Endothelial cell (in vitro differentiated cells): Measurements from ENCODE around the gene ZNF462.

DNA sequence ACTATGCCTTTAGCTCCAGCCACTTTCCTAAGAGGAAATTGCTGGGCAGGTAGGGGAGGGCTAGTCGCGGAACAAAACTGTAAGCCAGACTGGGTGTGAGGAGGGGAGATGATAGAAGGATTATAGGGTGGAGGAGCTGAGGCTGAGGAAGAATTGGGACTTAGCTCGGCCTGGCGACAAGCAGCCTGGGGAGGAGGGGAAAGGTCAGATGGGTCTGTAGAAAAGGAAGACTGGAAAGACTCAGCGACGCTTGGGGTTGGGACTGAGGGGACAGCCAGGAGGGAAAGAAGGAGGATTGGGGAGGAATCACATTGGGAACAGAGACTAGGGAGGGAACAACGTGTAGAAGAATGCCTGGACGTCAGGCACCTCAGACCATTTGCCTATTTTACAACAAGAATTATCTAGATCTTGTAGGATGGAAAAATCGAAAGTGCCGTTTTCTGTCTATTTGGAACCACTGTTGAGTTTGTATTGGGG is 45.6 kb downstream of the INVS start:
- PRO-cap, result no peak

GRCh38 chr9:101062662-101063245 is 34.2 kb downstream of the PLPPR1 start:
- PRO-cap, result no peak

DNA sequence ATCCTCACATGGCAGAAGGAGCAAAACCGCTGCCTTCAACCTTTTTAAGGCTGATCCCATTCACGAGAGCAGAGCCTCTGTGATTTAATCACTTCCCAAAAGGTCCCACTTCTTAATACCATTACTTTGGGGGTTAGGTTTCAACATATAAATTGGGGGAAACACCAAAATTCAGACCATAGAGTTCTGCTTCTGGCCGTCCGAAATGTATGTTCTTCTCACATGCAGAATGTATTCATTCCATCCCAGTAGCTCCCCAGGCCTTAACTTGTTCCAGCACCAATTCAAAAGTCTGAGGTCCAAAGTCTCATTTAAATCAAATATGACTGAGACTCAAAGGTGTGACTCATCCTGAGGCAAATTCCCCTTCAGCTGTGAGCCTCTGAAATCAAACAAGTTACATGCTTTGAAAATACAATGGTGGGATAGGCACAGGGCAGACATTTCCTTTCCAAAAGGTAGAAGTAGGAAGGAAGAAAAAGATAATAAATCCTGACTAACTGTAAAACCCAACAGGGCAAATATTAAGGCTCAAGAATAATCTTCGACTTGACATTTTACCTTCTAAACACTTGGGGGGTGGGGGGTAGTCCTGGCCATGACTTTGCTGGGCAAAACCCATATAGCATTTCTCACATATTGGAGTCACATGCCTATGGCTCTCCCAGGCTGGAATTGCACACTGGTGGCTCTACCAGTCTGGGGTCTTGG is 30.4 kb downstream of the BAAT start:
- PRO-cap, result no peak

- PRO-cap, result no peak
Observed at GRCh38 chr9:101578466-101578897, 16.3 kb downstream of the PPP3R2 start.

GRCh38 chr9:104790011-104790275 is 26.0 kb downstream of the NIPSNAP3B start:
- PRO-cap, result no peak

DNA sequence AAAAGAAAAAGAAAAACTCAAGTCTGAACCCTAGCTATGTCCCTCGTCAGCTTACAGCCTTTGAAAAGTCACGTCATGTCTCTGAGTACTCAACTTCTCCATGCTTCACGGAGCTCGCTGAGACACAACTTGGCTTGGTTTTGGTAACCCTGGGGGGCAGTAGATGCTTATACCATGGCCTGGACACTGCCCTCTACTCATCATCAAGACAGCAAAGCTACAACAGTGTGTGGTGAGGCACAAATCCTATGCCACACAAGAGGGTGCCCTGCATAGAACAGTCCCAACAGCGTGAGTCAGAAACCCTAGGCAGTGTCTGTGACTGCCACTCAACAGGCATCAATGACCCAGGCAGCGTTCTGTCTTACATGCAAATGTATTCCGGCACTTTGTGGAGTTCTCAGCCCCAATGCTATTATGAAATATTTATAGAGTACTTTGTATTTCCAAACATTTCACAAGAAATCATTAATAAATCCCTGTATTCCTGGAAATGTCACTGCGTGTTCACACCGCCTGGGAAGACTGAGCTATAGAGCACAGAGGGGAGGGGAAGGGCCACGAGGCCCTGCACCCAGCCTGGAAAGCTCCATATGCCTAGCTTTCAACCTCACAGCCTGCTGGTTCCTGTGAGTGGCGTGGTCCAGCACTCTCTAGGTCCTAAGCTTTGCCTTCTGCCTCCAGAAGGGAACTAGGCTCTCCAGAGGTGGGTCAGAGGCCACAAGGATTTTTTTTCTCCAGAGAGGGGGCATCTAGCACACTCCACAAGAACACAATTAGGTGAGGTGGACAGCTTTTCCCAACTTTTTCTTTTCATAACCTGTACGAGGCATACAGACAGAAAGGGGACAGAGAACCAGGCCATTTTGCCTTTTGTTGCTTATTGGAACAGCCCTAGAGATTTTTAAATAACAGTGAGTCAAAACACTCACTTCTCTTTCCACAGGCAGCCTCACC is 77.8 kb downstream of the NIPSNAP3B start:
- PRO-cap, result no peak

DNA sequence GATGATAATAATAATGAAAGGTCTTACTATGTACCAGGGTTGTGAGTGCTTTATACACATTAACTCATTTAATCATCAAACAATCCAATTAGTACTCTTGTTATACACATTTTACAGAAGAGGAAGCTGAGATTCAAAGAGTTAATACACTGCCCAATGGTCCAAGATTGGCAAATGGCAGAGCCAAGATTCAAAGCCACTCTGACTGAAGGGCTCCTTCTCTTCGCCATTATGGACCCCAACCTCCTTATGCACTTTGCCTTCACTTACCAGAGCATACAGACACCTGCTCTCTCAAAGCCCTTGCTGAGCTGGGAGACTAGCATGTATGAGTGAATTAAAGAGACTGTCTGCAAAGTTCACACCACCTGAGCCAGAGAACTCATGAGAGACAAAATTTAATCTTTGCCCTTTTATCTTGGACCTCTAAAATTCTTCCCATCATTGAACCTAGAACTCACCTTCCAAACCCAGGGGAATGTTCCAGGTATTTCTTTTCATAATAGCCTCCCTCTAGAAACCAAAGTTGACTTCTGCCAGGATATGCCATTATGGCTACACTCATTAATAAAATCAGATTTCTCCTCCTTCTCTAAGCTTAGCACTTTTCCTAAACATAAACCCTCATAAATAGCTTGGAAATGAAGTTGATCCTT is 33.4 kb downstream of the ABCA1 start:
- PRO-cap, result no peak

- PRO-cap, result no peak
Observed at GRCh38 chr9:104905848-104906367, 22.0 kb downstream of the ABCA1 start.

DNA sequence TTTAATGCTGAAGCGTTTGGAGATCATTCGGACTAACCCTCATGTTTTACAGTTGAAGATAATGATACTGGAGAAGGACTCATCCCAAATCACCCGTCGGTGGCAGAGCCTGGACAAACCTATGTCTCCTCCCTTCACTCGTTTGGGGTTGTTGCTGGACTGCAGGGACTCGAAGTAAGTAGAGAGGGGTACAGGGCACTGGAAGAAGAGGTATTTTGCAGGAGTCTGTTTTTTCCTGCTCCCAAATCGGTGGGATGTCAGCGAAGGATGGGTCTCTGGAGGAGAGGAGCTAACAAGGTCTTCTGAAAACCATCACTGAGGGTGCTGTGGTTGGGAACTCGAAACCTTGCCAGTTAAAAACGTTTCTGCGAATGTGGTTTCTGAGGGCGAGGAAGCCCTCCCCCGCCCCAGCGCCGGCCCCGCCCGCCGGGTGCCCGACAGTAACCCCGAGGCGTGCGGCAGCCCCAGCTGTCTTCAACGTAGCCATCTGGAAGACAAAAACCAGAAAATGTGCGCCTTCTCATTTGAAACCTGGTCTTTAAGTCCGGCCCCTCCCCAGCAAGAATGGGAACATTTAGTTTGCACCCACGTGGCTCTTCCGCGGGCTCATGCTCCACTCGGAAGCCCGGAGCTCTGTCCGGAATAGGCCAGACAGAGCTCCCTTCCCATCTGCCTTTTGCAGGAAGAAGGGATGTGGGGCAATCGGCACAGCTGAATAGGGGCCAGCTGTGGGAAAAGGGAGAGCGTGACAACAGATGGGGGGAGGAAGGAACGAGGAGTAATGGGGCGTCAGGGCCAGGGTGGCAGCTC is 63.1 kb upstream of the ABCA1 start:
- PRO-cap, result bidirectional peak, plus-strand start at position 440 of the sequence, minus-strand start at position 373 of the sequence; bidirectional peak, plus-strand start at position 679 of the sequence, minus-strand start at position 512 of the sequence

- PRO-cap, result no peak
Observed at GRCh38 chr9:105006963-105007710, 79.2 kb upstream of the ABCA1 start.

DNA sequence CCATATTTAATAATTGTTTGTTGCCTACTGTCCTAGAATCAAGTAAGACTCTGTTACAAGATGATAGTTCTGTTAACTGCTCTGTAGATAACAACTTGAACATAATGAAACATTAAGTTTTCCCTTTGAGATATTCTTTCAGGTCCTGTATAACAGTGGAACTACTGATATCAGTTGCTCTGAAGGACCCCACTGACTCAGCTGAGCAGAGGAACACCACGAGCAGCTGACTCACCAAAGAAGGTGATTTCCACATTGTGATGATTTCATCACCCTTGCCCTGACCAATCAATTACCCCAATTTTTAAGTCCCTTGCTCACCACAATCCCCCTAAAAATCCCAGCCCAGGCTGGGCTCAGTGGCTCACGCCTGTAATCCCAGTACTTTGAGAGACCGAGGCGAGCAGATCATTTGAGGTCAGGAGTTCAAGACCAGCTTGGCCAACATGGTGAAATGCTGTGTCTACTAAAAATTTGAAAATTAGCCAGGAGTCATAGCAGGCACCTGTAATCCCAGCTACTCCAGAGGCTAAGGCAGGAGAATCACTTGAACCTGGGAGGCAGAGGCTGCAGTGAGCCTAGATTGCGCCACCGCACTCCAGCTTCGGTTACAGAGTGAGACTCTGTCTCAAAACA is 125.3 kb upstream of the ABCA1 start:
- PRO-cap, result no peak

DNA sequence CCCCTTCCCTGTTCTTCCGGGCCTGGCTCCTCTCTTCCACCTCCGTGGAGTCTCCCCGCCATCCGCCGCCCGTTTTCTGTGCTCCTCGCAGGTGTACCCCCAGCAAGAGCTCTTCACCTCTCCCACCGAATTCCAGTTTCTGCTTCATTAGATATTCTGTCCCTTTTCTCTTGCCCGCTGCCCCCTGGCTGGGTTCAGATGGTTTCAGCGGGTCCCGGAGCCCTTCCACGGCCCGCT is 720 bp downstream of the SLC44A1 start:
- PRO-cap, result bidirectional peak, plus-strand start at position 39 of the sequence, minus-strand start outside the sequence

DNA sequence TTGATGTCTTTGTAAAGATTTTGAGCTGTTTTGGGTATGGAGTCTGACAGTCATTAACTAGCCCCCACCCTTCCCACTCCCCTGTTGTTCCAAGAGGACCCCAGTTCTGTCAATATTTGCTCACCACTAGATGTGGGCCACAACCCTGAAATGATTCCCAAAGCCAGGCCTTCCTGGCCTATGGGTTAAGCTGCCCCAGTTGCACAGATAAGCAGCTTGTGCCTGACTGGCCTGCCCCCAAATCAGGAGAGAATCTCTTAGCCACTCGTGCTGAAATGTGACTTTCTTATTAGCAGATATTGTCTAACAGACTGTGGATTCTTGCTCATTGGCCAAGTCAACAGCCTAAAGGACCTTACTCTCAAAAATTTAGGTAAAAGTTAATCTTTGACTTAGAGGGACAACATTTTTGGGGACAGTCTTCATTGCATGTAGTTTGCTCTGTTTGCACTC is 29.3 kb upstream of the FSD1L start:
- PRO-cap, result no peak

GRCh38 chr9:105457461-105457956 is 9.7 kb downstream of the FSD1L start:
- PRO-cap, result no peak

DNA sequence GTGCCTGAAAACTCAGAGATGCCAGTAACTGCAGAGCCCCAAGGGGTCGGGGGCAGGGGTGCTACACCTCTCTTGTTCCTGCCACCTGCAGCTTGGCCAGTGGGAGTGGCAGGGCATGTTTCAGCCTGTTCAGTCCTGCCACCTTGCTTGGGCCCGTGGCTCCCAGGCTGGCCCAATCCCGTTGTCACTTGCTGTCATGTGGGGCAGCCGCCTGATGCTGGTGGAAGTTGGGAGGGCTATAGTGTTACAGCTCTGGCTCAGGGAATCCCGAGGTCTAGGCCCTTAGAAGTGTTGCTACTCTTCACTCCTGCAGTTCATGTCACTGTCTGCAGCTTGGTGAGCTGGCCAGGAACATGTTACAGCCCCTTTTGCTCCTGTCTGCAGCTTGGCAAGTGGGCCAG is 10.1 kb downstream of the FSD1L start:
- PRO-cap, result no peak

GRCh38 chr9:105483985-105484564 is 36.2 kb downstream of the FSD1L start:
- PRO-cap, result no peak

- PRO-cap, result no peak
Observed at GRCh38 chr9:105782407-105783155, 88.2 kb downstream of the TMEM38B start.

DNA sequence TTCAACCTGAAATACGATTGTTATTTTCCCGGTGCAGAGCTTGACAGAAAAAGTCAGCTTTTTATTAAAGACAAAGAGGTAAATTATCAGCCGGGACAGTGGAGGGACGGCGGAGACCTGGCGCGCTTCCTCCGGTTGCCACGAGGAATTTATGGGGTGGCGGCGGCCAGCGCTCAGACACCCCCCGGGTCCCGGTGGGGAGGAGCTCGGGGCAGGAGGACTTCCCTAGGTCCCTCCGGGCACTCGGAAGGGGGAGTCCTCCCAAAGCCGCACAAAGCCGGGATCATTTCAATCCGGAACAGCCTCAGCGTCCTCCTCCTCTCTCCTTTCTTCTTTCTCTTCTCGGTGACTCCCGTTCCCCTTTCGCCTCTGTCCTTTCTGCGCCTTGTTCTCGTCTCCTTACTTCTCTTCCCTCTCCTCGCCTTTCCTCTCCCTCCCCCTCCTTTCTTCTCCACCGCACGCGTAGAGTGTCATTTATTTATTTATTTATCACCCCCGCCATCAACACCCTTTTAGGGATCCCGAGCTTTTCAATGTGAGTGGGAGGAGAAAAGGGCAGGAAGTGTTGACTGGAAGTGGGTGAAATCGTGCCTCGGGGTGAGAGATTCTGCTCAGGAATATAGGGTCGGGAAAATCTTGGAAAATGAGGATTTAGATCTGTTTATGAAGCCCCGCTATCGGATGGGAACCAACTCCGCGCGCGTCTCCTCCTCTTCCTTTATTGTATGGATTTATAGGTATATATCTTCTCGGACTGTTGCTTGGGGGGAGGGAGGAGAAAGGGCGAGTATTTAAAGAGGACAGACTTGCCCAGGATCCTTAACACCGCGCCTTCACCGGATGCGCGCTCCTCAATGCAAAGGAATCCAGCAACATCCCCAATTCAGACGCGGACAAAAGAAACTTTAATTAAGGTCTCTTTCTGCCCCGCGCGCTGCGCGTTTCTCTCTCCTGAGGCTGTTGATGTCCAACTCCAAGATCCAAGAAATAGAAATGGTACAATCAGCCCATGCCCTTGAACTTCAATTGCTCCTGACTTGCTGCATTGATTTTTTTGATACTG is 2.0 kb upstream of the ZNF462 start:
- PRO-cap, result bidirectional peak, plus-strand start at position 272 of the sequence, minus-strand start at position 151 of the sequence; bidirectional peak, plus-strand start at position 568 of the sequence, minus-strand start at position 537 of the sequence; bidirectional peak, plus-strand start at position 822 of the sequence, minus-strand start at position 856 of the sequence

GRCh38 chr9:106862807-106863584 is at the start of gene ZNF462:
Gene ZNF462, plus strand, starts transcription at chr9:106863166.
- PRO-cap, result bidirectional peak, plus-strand start at chr9:106862993, minus-strand start at chr9:106862992; bidirectional peak, plus-strand start at chr9:106863166, minus-strand start at chr9:106863262

- PRO-cap, result no peak
Observed at GRCh38 chr9:107175650-107176415, 107.2 kb upstream of the RAD23B start.